Jejunum (tissue), 1 donor: Measurements from ENCODE around the genes HDAC2, RWDD1 and GPRC6A.

DNA sequence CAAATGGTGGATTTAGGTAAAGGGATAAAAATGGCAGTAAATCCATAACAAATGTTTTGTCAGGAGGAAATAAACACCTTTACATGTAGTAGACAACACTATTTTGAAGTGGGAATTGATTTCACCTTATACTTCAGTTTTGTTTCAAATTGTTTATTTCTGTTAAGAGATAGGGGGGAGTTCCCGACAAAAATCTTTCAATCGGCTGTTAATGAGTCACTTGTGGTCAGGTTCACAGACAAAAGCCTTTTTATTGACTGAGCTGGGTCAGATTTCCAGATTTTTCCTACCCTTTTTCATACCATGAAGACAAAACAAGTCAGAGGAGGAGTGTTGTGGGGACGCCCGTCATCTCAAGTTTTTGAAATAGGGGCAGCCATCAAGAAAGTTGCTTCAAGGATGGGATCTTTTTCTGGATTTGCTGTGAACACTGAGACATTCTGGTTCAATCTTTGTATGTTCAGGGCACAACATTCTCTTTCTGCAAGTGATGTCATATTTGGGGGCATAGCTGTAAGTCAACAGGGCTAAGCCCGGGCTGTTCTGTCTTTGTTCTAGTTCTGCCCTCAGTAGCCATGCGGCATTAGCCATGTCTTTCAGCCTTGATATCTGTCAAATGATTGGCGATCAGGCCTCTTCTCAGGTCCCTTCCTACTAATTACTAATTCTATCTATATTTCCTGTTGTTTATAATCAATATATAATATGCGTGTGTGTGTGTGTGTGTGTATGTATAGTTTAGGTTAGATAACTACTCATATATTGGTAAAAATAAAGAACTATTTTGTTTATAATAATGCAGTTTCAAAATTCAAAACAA lies 496.0 kb upstream of the MARCKS start:
- PRO-cap = no peak

DNA sequence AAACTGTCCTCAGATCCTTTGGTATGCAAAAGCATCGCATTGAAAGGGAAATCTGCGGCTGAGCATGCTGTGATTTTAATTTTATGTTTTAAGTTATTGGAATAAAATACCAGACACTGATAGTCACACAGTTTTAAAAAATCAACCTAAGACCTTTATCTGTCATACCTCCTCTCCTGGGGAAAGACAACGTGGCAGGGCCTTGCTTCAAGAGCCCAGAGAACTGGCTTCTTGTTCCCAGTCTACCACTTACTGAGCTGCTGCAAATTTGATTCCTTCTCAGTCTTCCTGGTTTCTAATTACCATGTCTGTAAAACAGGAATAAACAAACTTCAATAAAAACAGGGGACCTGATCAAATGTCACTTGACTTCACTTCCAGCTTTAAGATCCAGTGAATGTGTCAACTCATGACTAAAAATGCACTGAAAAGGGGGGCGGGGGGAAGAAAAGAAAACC lies 494.8 kb upstream of the MARCKS start:
- PRO-cap = no peak

DNA sequence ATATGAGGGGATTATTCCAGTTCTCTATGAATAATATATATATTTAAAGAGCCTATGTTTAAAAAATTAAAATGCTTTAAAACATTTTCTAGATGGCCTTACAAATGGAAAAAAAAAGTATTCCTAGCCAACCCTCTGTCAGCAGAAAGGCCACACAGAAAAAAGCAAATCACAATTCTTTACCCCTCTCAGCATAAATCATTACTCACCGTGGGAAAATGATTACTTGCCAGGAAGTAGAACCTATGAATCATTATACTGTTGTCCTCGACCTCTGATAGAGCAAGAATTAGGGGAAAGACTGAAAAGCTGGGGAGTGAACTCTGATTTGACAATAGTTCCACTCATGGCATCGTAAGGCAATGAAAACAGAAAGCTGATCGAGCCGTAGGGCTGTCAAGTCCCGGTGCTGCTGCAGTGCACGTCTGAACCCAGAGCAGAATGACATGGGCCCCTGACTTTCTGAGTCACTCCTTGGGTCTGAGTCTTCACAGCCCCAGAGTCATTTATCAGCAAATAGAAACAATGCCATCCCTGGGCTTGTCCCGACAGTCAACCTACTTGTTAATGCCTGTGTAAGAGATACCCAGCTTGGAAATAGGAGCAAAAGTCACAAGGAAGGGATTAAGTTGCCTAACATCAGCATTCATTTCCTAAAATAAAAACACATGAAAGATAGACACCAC lies 224.9 kb upstream of the MARCKS start:
- PRO-cap = bidirectional peak, plus-strand start at position 417 of the sequence, minus-strand start at position 427 of the sequence

GRCh38 chr6:113825876-113826162 lies 31.3 kb upstream of the MARCKS start:
- PRO-cap = no peak

GRCh38 chr6:113855665-113856615 lies 1.2 kb upstream of the MARCKS start:
- PRO-cap = bidirectional peak, plus-strand start at chr6:113856144, minus-strand start at chr6:113855871

GRCh38 chr6:113970748-113971739 lies at the start of gene HDAC2:
TSS of gene HDAC2 (minus strand) at chr6:113971148.
- PRO-cap = bidirectional peak, plus-strand start at chr6:113971525, minus-strand start at chr6:113971136

- PRO-cap = no peak
These were observed 81.5 kb upstream of the HS3ST5 start for GRCh38 chr6:114424158-114424912.

DNA sequence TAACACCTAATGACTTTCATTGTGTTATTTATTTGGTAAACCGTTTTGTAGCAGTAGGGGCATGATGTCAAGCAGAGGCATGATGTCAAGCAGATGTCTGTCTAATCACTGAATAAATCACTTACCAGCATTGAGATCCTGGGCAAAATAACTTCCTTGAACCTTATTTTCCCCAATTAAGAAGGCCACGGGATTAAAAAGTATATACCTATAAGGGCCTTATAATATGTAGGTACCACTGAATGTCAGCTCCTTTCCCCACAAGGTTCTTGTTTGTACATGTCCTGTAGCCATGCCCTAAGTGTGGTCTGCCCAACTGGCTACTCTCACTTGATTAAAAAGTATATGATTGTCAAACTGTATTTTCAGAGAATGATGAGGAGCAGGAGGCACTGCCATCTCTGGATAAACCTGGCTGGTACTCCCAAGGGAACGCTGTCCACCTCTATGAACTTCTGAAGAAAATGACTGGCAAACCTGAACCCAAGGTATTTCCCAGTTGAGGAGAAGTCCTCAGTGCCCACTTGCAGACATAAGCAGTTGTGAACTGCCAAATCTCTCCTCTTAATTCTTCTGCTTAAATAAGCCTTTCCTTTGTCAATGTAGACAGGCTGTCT lies 17.2 kb downstream of the TSPYL4 start:
- PRO-cap = no peak

DNA sequence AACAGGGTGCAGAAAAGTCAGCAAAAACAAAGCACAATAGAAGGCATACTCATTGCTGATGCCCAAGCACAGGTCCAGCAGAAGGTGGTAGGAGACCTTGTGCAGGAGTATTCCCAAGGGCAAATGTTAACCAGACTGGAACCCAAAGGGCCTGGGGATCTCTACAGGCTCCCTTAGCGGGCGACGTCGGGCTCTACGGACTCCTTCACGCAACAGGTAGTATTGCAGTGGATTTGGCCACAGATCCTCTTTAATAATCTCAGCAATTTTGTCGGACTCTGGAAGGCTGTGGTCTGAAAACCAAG lies 1.4 kb downstream of the TSPYL1 start:
- PRO-cap = no peak

GRCh38 chr6:116405955-116406507 lies 35.3 kb downstream of the DSE start:
- PRO-cap = no peak

DNA sequence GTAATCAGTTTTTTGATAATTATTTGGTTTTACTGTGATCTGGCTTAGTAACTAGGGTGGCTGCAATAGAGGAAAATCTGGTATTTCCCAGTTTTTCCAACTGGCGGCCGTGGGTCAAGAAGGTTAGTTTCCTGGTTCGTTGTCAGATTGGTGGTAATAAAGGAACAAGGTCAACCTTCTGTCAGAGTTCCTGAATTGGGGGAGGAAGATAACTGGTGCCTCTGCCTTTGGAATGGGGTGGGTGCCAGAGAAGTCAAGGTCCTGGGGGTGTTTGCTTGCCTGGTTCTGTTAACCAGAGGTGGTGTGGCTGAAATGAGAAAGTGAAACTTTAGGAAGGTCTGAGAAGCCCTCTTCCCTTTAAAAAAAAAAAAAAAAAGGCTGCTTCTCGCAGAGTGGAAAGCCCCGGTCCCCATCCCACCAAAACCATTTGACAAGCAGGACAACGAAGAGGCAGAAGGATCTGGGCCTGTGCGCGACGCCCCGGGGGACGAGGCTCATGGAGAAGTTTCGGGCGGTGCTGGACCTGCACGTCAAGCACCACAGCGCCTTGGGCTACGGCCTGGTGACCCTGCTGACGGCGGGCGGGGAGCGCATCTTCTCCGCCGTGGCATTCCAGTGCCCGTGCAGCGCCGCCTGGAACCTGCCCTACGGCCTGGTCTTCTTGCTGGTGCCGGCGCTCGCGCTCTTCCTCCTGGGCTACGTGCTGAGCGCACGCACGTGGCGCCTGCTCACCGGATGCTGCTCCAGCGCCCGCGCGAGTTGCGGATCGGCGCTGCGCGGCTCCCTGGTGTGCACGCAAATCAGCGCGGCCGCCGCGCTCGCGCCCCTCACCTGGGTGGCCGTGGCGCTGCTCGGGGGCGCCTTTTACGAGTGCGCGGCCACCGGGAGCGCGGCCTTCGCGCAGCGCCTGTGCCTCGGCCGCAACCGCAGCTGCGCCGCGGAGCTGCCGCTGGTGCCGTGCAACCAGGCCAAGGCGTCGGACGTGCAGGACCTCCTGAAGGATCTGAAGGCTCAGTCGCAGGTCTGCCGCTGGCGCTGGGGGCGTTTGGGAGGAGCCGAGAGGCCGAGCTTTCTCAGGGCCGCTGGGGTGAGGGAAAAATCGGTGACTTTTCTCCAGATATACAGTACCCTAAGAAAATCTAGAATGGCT lies 634 bp downstream of the CALHM6 start:
- PRO-cap = no peak

DNA sequence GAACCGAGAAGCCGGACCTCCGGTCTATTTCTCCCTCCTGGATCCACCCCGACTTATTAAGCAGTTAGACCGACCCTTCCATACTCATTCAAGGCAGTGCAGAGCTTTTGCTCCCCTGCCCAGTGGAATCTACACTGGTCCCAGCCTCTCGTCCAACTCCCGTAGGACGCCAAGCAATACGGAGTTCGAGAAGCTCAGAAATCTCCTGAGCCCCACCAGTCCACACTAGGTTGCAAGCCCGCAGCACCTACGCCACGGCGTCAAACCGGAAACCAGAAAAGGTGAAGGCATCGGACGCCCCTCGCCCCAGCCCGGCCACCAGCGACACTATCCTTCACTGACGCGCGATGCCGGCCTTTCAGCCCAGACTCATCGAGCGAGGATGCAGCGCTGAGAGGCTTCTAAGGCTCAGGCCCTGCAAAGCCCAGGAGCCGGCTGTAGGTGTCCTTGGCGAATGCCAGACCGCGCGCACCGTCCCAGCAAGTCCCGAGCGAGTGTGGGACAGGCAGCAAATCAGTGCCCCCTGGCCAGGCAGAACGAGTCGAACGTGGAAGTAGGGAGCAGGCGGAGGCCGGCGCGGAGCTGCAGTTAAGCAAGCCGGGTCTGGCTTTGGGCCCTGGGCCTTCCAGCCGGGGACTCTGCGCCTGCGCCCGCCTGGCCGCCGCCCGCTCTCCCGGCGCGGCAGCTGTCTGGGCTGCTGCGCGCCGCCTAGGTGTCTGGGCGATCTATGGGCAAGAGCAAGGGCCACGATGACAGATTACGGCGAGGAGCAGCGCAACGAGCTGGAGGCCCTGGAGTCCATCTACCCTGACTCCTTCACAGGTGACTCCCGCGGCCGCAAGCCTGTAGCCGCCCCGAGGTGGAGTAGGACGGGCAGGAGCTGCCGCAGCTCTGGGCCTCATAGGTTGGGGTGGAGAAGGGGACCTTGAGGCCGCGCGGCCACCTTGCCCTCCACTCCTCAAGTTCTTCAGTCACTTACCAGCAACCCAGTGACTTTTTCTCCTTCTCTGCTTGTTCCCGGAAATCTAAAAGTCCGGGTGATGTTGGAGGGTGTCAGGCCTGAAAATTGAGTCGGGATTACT lies at the start of gene RWDD1:
Gene RWDD1, plus strand, starts transcription at position 671 of the 1,082 bp plus-strand sequence.
- PRO-cap = bidirectional peak, plus-strand start at position 655 of the sequence, minus-strand start at position 371 of the sequence; bidirectional peak, plus-strand start at position 854 of the sequence, minus-strand start at position 842 of the sequence

- PRO-cap = no peak
These were observed 21.5 kb downstream of the RWDD1 start for GRCh38 chr6:116592780-116593137.

DNA sequence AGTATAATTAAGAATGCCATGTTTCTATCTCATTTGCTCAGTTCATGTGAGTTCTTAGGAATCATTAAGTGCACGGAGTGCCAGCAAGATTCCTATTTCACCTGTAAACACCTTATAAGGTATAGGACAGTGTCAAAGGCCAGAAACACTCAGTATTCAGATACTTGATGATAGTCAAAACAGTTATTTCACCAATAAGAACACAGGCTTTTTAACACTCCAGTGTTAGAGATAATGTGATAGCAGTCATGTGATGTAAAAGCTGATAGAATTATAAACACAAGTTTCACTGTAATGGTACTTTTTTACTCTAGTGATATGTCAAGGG lies at the start of gene GPRC6A:
Gene GPRC6A, minus strand, starts transcription at position 90 of the 328 bp plus-strand sequence.
- PRO-cap = no peak

DNA sequence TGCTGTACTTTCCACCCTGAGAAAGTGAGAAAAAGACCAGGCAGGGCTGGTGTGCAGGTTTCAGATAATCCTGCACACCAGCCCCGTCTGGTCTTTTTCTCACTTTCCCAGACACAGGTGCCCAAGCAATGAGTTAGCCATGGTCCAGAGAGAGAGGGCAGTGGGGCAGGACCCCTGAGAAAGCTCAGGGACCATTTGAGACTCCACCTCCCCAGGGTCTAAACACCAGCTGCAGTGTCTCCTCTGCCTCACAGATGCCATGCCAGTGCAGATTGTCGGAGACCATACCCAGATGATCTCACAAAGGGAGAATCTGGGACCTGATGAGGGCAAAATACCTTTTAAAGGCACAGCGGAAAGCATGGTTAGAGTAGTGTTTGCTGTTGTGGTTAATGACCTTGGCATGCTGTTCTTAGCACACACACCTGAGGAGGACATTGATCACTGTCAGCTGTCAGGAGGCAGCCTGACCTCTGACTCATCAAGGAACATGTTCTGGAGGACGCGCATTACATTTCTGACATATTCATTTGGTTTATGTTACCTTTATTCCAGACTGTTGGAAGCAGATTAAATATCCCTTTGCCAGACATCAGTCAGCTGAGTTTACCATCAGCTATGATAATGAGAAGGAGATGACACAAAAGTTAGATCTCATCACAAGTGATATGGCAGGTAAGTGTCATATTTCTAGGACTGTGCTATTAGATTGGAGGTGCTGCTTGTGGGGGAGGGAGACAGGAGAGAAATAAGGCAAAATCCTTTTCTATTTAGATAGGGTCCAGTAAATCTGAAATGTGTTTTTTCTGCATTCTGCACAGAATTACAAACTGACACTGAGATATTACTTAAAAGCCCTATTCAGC lies 57.2 kb downstream of the GOPC start:
- PRO-cap = no peak

GRCh38 chr6:117615795-117616455 lies 13.6 kb upstream of the GOPC start:
- PRO-cap = no peak

DNA sequence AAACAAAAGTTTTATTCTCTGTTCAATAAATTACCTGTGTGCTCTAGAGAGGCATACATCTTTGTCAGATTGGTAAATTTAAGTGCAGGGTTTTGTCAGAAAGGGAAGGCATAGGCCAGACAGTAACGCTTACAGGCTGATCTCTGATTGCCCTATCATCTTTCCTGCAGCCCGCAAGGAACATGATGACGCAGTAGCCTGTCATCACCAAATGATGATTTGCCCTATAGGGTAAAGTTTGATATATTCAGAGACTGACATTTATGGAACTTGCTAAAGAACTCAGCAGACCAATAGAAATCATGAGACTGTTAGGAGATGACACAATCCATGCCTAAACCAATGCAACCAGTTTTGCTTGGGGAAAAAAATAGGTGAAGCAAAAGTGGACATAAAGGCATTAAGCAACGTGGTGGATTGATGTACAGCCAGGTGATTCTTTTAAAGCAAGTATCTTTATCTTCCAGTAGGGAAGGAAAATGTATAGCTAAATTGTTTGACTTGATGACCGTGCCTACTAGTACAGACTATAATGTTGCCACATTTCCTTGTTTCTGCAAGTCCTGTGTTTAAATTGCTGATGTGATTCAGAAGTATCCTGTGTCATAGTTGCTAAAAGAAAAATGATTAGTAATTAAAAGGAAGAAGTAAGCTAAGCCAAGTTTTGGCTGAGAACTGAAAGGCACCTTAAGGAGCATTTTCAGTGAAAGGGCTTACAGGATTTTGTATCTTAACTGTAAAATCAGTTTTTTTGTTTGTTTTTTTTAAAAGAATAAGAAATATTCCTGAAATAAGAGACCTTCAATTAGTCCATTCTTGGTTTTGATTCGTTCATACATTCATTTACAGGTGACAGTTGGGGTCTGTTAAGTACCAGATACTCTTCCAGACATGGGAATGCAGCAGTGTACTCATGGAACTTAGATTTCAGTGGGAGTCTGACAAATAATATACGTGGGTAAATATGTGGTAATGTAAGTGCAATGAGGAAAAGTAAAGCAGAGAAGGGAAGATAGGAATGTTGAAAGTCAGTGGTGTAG lies 2.5 kb downstream of the NUS1 start:
- PRO-cap = no peak

DNA sequence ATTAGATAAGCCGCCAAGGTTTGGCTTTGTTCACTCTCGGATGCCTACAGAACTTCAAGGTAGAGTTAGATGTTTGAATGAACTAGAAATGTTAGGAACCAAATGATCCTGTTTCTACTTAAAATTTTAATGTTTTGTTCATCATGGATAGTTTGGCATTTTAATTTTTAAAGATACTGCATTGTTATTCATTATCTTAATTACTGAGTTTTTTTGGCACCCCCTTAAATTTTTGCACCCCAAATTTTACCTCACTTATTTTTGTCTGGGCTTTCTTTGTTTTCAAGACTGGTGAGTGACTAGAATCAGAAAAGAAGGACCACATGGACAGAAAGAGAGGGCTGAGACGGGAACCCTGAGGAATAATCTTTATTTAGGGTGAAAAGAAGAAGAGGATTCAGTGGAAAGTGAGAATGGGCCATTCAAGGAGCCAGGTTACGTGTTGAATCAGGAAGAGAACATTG lies 13.4 kb downstream of the NUS1 start:
- PRO-cap = no peak

- PRO-cap = no peak
These were observed 175.7 kb upstream of the PLN start for GRCh38 chr6:118372132-118373085.

- PRO-cap = no peak
These were observed 140.1 kb upstream of the PLN start for GRCh38 chr6:118408015-118408436.